Measurements from ENCODE around the gene ENPP6.

GRCh38 chr4:182593677-182594171 is 323.5 kb downstream of the DCTD start:
- RRBS, result no CpG with 5 or more reads among the region's 3 CpGs

GRCh38 chr4:182929357-182929706 is 12.1 kb upstream of the DCTD start:
- RRBS, result no CpG with 5 or more reads among the region's 3 CpGs

DNA sequence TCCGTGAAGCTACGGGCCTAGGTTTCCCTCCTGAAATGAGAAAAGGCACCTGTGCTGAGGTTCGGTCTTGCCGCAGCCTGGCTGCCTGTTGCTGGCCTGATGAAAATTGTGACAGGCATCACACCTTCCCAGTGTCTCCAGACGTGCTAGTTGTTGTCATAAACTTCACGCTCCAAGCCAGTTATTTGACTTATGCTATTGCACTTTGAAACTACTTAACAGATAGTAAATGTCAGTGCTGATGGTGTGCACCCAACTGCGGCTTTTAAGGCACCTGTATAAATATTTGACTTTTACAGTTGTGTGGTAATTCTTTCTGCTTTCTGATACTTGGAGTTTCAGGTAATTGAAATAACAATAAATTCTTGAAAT is 1.7 kb downstream of the WWC2 start:
- RRBS, result no CpG with 5 or more reads among the region's 7 CpGs

DNA sequence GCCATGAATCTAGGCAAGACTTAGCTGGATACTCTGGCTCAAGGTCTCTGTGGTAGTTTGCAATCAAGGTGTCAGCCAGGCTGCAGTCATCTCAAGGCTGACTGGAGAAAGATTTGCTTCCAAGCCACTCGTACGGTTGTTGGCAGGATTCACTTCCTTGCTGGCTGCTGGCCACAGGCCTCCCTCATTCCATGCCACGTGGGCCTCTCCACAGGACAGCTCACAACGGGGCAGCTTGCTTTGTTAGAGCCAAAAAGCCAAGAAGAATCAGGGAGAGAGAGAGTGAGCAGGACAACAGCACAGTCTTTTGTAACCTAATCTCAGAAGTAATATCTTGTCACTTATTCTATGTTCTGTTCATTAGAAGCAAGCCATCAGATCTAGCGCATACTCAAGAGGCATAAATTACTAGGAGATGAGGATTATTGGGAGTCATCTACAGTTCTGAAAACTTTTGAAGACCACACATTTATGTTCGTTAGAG is 101.5 kb downstream of the WWC2 start:
- RRBS, result no CpG with 5 or more reads among the region's 6 CpGs

- RRBS, result 4% methylated on average over 20 of the region's 62 CpGs
These were observed 46.0 kb upstream of the CDKN2AIP start for GRCh38 chr4:183398171-183399137.

DNA sequence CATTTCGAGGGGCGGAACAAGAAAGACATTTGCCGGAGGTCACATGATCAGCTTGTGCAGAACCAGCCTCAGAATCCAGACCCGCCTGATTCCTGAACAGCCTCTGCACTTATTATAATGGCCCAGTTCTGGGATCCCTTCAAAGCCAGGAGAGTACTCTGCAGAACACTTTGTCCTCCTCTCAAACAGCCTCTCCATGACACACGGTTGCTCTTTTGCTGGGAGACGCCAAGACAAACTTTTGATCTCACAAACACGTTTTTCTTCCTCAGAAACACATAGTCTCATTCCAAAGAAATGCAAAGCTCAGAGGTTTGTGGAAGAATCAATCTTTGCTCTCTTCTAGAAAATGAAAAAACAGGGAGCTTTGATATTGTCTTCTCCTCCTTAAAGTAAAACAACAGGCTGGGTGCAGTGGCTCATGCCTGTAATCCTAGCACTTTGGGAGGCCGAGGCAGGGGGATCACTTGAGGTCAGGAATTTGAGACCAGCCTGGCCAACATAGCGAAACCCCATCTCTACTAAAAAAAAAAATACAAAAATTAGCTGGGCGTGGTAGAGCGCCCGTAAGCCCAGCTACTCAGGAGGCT is 48.2 kb downstream of the RWDD4 start:
- RRBS, result no CpG with 5 or more reads among the region's 12 CpGs

DNA sequence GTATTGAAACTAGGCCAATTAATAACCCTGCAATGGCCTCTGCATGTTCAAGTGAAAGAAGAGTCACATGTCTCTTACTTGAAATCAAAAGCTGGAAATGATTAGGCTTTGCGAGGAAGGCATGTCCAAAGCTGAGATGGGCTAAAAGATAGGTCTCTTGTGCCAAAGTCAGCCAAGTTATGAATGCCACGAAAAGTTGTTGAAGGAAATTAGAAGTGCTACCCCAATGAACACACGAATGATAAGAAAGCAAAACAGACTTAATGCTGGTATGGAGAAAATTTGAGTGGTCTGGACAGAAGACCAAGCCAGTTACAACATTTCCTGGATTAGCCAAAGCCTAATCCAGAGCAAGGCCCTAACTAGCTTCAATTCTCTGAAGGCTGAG is 5.9 kb upstream of the STOX2 start:
- RRBS, result no CpG with 5 or more reads among the region's 3 CpGs

DNA sequence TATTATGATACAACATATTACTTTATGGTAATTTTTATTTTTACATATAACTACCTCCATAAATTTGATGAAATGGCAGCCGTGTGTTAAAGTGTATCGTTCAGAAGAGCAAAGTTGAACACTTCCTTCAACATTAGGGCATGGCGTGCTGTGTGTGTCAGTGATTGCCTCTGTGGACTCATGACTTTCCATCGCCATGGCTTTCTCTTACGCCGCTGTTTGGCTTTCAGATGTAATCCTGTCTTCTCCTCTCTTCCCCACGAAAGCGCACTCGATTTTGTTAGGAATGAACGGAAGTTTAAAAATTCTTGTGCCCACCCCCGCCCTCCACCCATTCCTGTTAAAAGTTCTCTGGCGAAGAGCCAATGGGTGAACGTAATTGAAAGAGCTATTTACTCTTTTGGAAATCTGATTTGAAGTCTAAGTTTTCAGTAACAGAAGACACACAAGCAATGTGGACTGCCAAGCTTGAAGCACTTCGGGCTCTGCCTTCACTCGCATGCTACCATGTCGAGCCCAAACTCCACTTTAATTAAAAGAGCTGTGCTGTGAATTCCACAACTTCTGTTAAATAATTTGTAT is 115.0 kb downstream of the STOX2 start:
- RRBS, result no CpG with 5 or more reads among the region's 16 CpGs

GRCh38 chr4:184154067-184154667 is 63.5 kb downstream of the ENPP6 start:
- RRBS, result no CpG with 5 or more reads among the region's 9 CpGs

- RRBS, result 74% methylated on average over 3 of the region's 9 CpGs
These were observed at the start of gene ENPP6 for GRCh38 chr4:184217666-184218191. Gene ENPP6, minus strand, starts transcription at chr4:184217873.

GRCh38 chr4:184329672-184330726 is 112.3 kb upstream of the ENPP6 start:
- RRBS, result no CpG with 5 or more reads among the region's 16 CpGs

- RRBS, result no CpG with 5 or more reads among the region's 2 CpGs
These were observed 91.0 kb downstream of the IRF2 start for GRCh38 chr4:184383446-184383650.

DNA sequence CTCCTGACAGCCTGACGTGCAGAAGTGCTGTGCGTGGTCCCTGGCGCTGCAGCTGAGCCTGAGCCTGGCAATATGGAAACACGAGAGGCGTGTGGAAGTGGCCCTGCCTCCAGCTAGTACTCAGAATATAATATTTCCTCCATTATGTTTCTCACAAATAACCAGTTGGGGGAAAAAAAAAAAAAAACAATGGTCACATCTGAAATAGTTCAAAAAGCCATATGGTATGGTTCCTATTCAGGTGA is 42.7 kb downstream of the IRF2 start:
- RRBS, result no CpG with 5 or more reads among the region's 5 CpGs

DNA sequence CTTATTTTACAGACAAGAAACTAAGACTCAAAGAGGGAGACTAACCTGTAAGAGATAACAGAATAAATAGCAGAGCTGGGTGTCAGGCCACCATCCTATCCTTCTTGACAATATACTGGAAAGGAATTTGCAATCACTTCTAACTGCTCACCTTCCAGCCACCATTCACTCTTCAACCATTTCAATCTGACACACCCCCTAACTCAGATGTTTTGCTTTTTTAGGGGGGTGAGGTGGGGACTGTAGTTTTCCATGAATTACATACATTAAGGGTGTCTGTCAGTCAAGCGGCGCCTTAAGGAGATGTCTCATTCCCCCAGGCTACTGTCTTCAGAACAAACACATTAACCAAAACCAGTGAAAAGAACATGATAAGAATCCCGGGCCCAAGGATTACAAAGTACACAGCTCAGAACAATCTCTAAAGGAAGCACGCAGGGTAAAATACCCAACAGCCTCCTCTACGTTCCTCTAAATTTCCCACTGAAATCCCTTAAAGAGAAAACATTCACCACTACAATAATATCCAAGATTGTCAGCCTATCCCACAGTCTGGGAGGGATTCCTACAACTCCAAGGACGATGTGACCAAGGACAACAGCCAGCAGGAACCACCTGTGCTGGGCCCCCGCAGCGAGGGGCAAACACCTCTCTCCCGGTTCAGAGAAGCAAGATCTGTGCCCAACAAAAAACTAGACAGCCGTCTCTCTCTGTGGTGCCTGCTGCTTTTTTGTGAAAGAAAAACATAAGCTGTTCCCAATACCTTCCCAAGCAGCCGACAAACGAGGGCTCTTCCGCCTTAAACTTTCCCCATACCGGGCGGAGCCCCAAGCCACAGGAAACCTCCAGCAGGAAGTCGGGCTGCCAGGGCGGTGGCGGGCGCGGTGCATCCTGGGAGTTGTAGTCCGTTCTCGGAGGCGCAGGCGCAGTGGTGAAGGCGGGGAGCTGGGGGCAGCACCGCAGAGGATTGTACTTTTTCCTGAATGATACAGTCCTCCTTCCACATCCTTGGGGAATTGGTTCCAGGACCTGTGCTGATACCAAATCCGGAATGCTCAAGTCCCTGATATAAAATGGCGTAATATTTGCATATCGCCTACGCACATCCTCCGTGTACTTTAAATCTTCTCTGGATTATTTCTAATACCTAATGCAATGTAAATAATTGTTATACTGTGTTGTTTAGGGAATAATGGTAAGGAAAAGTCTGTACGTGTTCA is 62.8 kb upstream of the IRF2 start:
- RRBS, result no CpG with 5 or more reads among the region's 32 CpGs

DNA sequence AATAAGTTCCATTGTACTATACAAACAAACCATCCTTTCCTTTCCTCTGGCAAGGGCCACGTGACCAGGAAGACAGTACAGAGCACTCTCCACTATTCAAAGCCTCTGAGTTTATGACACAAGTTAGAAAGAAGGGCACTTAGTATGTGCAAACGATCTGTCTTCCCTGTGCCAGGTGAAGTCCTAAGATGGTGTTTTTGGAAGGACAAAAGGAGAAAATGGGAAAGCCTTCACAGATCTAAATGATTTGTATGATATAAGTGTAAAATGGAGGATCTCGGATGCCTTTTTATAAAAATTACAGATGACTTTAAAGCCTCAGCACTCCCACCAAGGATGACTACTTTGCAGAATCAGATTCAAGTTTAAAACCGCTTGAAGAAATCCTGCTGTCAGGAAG is 2.9 kb downstream of the CASP3 start:
- RRBS, result no CpG with 5 or more reads among the region's 4 CpGs

GRCh38 chr4:184745450-184746270 is 11.8 kb upstream of the CENPU start:
- RRBS, result no CpG with 5 or more reads among the region's 13 CpGs

DNA sequence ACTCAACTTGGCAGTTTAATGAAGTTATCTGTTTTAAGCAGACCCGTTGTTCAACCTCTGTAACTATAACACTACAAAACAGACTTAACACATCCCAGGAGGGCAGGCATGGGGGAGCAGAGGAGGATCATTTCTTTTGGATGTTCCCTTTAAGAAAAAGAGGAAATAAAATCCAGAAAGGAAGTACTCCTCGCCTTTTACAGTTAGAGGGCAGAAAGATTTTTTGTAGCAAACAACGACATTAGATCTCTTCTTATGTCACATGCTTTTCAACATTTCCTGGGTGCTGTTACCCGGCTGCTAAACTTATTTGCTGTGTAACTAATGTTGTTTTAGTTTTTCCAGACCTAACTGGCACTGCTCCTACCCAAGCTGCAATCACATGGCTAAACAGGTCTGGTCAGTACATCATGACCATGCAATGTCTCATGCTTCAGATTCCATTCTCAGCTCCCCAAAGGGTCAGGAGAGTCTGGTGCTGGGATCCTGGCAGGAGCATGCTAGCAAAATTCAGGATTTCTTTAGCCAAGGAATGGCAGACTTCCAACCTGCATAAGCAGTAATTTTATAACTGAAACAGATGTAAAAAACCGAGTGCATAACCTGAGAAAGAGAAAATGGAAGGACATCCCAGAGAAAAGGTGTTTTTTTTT is 12.5 kb upstream of the CENPU start:
- RRBS, result no CpG with 5 or more reads among the region's 5 CpGs

DNA sequence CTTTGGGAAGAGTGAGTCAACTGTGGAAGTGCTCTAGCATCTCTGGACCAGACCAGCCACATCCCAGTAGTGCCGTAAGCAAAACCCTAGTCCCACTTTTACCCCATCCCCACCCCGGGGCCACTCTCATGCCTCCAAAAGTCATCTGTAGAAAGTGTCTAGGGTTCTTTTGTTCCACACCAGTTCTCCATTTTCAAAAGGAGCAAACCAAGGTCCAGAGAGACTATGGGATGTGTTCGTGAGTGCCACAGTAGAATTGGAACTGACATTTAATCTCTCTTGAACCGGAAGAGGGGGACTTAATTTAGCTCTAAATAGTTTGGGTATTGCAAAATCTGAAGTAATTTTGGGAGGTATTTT is 27.1 kb upstream of the CENPU start:
- RRBS, result no CpG with 5 or more reads among the region's 4 CpGs

DNA sequence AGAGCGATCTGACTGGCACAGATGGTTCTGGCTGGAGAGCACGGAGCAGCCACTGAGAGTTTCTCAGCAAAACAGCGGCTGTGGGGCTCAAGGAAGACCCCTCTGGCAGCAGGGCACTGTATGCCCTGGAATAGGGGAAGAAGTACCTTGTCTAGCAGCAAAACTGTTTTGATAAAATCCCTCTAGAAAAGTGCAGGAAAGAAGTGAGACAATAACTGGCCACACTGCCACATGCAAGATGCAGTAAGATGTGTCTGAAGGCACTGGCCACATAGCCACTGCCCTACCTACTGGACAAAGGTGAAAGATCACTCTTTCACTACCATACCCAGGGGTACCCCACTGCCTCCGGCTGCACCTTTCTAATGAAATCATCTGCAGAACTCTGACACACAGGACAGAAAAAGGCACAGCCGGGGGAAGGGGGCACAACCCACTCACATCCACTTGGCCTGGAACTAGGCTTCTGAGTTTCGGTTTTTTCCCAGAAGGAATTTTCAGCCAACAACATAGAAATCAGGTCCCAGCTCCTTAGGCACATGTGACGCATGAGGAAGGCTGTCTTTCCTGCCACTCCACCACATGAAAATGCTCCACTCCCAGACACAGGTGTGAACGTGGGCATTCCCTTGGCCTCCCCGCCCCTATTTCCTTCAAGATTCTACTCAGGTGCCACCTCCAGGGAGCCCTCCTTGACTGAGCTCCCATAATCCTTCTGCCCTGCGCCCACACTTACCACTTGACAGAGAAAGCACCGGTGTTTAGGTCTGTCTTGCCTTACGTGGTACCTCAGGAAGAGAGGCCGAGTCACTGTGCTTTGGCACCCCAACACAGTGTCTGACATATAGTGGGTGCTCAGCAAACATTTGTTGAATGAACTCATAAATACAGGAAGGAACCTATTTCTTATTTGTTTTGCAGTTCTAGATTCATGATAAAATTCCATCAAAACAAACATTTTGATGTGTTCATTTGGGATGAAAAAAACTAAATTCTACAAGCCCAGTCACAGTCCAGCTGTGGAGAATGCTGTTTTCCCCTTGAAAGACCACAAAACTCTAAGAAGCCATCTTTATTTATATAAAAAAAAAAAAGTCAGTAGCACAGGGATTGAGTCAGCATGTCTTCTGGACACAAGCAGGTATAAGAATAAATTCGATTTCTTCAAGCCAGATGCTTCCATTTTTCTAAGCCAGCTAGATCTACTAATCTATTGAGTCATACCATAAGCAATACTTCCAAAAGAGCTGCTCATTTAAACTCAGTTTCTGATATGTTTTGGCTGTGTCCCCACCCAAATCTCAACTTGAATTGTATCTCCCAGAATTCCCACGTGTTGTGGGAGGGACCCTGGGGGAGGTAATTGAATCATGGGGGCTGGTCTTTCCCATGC is 44.5 kb upstream of the CENPU start:
- RRBS, result no CpG with 5 or more reads among the region's 15 CpGs

DNA sequence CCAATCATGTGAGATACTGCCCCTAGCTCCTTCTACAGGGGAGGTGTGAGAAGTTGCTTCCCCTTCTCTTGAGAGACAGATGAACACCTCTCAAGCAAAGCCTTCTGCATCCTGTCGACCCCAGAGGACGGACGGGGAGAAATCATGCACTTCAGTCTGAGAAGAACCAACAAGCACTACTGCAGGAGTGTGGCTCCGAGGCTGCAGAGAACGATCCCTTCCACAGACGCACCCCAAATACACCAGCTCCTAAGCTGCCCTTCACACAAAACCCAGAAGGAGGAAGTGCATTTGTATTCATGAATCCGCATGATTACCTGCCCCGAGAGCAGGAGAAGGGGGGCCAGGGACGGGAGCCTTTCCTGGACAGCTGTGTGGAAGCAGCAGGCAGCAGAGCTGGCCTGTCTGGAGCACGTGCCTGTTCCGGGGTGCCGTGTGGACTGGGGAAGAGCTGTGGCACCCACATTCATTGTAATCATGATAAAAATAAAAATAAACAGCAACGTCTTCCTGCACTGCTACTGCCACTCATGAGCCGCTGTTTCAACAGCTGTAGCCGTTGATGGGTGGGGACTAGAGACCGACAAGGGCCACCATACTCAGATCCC is 43.0 kb downstream of the ACSL1 start:
- RRBS, result no CpG with 5 or more reads among the region's 16 CpGs

Measured in GM19240 (cell line).